Mammary epithelial cell (primary cell): ENCODE results near the gene OSTF1.

DNA sequence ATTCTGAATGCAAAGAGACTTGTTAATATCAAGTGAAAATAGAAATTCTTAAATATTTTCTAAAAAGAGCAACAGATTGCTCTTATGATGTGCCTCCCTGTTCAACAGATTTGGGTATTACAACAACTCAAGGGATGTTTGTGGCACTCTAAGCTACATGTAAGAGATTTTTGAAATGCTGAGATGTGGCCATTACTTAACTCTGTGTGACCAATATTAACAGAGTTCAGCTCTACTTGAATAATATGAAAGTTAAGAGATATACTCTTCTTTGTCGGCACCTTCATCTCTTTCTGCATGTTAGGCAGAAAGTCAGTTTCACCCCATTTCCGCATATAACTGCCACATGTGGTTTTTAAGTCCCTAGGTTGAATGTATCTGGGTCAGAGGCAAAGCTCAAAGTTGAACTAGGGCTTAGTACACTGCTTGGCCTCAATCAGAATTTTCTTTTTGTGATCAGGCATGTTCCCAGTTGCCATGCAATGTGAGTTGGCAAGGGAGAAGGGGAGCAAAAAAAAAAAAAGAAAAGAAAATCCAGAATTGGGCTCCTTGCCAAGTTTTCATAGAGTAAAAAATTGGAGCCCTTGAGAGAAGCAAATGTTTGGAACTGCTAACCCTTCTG, 251.3 kb upstream of the RORB start:
- CAGE, long polyA plus RNA: no peak
- RRBS: no CpG with 5 or more reads among the region's 2 CpGs

DNA sequence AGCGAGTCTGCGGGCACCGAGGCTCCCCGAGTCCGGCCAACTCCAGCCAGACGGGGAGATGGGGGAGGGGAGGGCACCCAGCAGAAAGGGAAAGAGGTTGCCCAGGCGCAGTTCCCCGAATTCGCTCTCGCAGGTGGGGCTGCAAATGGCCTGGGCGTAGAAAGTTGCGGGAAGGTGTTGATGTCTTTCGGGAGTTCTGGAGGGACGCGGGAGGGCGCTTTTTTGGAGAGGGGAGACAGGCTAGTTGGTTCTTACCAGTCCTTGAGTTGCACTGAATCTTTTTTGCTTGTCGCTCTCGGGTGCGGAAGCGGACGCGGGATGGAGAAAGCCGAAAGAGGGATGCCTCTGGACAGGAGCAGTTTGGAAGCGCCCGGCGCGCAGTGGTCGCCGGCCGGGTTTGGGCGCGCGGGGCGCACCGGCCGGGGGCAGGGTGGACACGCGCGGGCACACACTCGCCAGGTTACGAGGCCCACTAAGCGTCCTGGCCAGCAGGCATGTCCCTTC, 904 bp downstream of the RORB start:
- CAGE, long polyA plus RNA: no peak
- RRBS: 1% methylated on average over 5 of the region's 42 CpGs

DNA sequence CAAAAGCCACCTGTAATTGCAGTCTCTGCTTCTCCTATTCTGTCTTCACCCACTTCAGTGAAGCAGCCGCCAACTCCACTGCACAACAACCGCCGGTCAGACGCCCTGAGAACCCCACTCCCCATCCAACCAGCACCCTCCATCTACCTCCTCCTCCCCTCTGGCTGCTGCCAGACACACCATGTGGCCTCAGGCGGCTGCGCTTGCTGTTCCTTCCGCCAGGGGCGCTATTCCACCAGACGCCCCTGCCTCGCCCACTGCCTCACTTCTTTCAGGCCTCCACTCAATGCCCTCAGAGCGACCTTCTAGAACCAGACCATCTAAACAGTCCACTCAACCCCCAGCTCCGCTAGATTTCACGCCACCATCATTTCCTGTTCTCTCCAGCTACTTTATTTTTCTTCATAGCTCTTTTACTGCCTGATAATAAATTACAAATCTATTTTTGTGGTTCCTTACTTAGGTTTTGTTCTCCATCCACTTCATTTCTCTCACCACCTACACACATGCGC, 116.8 kb downstream of the TRPM6 start:
- CAGE, long polyA plus RNA: no peak
- RRBS: no CpG with 5 or more reads among the region's 14 CpGs

- CAGE, long polyA plus RNA: no peak
- RRBS: 1% methylated on average over 21 of the region's 48 CpGs
Observed at GRCh38 chr9:75027220-75027993, 686 bp downstream of the CARNMT1 start.

DNA sequence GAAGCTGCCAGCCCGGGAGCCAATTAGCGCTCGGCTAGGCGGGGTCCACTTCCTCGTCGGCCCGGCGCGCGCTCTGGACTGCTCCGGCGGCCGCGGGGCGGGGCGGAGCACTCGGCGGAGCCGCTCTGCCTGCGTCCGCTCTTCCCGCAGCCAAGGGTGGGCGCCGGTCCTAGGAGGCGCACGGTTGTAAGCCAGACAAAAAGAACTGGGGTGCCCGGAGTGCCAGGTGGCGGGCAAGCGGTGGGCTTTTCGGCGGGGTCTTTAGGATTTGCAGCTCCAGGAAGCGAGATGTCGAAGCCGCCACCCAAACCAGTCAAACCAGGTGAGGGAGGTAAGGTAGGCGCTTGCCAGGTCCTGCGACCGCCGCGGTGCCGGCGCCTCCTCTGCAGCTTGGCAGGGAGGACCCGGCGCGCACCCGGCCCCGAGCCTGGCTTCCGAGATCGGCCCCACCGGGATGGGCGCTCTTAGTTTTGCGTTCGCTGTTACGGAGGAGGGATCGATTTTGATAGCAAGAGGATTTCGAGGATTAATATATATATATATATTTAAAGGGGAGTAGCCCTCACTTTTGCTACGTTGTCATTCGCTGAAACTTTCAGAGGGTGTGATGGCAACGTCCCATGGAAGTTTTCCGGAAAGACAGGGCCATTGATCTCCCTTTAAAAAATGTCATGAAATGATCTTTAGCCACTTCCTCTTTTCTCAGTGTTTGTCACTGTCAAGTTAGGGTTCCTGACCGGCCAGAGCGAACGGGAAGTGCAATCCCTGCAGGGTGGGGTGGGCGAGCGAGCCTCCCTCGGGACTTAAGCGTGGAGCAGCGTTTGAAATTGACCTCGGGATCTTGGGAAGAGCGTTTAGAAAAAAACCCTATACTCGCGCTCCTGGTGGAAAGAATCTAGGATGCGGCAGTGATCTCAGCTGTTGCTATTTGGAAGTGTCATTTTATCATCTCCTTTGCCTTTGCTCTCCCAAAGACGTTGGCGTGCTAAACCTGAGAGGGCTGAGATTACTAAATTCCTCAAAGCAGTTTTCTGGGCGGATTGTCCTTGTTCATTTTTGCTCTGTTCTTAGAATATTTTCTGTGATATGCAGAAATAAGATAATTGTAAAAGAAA, at the start of gene OSTF1:
Gene OSTF1, plus strand, starts transcription at position 110 of the 1,115 bp plus-strand sequence.
- CAGE, long polyA plus RNA: no peak
- RRBS: 1% methylated on average over 22 of the region's 75 CpGs

DNA sequence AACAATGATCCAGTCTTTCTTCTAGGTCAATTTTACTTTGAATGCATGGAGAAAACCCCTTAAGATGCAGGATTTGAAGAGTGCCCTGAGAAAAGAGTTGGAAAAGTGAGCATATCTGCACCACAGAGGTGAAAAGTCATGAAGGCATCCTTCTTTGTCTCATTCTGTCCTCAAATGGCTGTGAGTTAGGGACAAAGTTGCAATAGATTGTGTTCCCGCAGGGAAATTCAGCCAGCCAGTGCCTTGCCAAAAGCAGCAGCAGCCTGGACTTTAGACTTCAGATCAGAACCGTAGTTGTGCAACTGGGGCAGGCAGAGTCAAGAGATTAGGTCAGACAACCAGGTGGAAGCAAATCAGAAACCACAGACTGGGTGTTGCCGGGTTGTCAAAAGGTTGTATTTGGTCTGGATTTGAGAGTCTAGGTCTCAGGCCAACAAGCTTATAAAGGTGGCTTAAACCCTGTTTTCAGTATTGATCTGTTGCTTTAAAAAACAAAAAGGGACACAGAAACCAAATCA, 21.1 kb downstream of the RFK start:
- CAGE, long polyA plus RNA: no peak
- RRBS: no CpG with 5 or more reads among the region's 3 CpGs

- CAGE, long polyA plus RNA: no peak
- RRBS: no CpG with 5 or more reads among the region's 1 CpG
Observed at GRCh38 chr9:76385952-76386334, 8.3 kb downstream of the RFK start.

DNA sequence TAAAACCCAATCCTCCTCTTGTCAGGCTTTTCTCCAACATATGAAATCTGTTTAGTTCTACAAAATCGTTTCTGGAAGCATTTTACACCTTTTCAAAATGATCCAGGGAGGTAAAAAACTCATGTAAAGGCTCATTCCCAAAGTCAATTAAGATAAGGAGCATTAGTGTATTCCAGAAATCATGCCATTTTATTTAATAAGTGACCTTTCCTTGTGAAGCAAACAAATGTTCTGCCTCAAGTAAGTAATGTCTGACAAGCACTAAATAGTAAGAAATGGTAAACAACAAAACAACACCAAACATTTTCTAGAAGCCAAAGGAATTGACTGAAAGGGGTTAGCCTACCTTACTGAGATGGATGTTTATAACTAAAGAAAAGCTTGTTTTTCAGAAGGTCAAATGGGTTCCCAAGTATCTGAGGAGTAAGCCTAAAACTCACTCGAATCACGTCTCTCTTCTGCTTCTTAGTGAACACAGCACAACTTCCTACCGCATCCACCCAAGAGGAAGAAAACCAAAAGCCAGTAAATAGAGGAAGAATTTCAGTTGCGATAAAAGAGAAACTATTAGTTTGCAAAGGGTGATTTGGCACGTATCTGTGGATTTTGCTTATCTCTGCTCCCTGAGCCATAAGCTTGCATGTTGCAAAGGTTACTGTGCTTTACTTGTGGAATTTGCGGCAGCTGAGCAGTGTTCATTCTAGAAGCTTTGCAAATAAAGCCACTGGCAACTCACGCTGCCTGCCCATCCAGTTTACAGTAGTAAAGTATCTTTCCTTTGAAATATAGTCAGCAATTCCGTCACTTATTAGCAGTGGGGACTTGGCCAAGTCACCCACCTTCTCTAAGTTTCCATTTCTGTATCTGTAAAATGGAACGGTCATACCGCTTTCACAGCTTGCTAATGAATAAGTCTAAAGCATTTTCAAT, 156.0 kb downstream of the GCNT1 start:
- CAGE, long polyA plus RNA: no peak
- RRBS: no CpG with 5 or more reads among the region's 11 CpGs

DNA sequence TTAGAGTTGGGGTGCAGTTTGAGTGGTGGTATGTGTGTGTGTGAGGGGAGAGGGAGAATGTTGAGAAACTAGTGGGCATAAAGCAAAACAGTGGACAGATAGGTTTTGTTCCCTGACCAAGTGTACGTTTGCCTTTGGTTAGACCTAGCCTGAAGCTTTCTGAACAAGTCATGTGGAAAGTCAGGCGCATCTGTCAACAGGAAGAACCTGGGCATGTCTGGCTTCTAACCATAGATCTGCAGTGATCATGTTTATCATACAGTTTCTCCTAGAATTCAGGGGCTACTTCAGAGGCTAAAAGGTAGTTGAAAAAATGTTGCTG, 162.0 kb downstream of the GCNT1 start:
- CAGE, long polyA plus RNA: no peak
- RRBS: no CpG with 5 or more reads among the region's 2 CpGs

GRCh38 chr9:77018254-77019405, 825 bp upstream of the FOXB2 start:
- CAGE, long polyA plus RNA: no peak
- RRBS: 5% methylated on average over 10 of the region's 84 CpGs

DNA sequence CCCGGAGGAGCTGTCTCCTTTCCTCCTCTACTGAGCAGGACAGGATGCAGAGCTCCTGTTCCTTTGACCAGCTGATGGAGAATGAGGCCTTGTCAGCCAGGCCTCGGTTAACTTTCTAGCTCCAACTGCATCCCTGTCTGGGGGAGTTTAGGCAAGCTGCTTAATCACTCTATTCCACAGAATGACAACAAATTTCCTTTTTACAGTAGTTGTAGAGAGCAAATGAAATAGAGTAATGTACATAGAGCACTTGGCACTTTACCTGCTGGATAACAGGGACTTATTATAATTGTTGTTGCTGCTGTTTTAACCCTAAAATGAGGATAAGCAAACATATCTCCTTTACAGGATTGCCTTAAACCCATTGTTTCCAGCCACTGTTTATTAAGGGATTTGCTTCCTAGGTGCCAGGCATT, 155.4 kb downstream of the GNAQ start:
- CAGE, long polyA plus RNA: no peak
- RRBS: no CpG with 5 or more reads among the region's 2 CpGs

GRCh38 chr9:77891485-77892055, 140.0 kb downstream of the GNAQ start:
- CAGE, long polyA plus RNA: no peak
- RRBS: no CpG with 5 or more reads among the region's 5 CpGs

DNA sequence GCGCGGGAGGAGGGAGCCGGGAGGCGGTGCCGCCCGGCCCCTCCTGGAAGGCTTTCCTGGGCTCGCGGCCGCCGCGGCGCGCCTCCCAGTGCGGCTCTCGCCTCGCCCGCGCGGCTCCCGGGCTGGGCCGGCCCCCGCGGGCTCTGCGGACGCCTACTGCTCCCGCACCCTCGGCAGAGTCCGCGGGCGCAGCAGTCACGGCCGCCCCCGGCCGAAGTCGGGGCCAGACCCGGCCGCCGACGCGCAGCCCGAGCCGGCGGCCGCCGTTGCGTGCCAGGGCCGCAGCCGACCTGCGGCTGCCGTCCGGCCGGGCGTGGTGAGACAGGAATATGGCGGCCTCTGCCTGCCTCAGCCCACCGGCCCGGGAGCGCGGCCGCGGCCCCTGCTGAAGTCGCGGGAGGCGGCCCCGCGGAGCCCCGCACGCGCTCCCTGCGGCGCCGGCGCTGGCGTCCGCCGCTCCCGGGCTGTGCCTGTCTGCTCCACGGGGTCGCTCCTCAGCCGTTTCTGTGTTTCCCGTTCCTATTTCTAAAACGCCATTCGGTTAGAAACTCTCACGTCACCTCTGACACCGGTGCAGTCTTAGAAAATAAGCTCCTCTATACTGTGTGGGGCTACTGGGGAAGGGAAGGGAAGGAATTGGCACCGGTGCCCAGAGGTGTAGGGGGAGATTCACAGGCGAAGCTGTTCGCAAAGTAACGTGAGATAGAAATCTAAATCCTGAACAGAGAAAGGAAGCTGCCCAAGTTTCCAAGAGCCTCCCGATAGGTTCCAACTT, 593 bp upstream of the GNAQ start:
- CAGE, long polyA plus RNA: no peak
- RRBS: 1% methylated on average over 53 of the region's 89 CpGs

GRCh38 chr9:78300265-78300730, 3.4 kb downstream of the PSAT1 start:
- CAGE, long polyA plus RNA: no peak
- RRBS: no CpG with 5 or more reads among the region's 4 CpGs

GRCh38 chr9:79648829-79650061, 77.5 kb downstream of the TLE4 start:
- CAGE, long polyA plus RNA: no peak
- RRBS: no CpG with 5 or more reads among the region's 7 CpGs

DNA sequence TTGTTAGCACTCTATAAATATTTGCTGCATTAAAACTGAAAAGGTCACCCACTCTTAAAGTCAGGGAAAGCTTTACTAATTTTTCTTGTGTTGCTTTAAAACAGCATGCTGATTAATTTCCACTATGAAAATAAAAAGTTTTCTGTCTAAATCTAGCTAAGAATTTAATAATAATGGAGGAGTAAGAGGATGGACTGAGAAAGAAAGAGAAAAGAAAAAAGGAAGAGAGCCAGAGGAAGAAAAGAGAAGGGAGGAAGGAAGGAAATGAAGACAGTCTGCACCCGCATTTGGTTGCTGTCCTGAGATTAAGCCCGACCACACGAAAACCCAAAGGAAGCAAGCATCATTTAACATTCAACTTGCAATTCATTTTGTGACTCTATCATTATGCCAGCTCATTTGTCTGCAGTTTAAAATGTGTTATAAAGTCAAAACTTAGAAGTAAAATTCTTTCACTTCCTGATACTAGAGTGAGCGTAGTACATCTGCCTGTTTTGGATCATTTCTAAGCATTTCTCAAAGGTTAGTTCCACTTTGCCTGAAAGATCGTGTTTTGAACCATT, 240.6 kb downstream of the TLE4 start:
- CAGE, long polyA plus RNA: no peak
- RRBS: no CpG with 5 or more reads among the region's 5 CpGs

GRCh38 chr9:81145433-81145996, 543.8 kb downstream of the TLE1 start:
- CAGE, long polyA plus RNA: no peak
- RRBS: no CpG with 5 or more reads among the region's 11 CpGs

GRCh38 chr9:81306149-81306405, 383.3 kb downstream of the TLE1 start:
- CAGE, long polyA plus RNA: no peak
- RRBS: no CpG with 5 or more reads among the region's 1 CpG

GRCh38 chr9:81665364-81665633, 24.0 kb downstream of the TLE1 start:
- CAGE, long polyA plus RNA: no peak
- RRBS: no CpG with 5 or more reads among the region's 4 CpGs

DNA sequence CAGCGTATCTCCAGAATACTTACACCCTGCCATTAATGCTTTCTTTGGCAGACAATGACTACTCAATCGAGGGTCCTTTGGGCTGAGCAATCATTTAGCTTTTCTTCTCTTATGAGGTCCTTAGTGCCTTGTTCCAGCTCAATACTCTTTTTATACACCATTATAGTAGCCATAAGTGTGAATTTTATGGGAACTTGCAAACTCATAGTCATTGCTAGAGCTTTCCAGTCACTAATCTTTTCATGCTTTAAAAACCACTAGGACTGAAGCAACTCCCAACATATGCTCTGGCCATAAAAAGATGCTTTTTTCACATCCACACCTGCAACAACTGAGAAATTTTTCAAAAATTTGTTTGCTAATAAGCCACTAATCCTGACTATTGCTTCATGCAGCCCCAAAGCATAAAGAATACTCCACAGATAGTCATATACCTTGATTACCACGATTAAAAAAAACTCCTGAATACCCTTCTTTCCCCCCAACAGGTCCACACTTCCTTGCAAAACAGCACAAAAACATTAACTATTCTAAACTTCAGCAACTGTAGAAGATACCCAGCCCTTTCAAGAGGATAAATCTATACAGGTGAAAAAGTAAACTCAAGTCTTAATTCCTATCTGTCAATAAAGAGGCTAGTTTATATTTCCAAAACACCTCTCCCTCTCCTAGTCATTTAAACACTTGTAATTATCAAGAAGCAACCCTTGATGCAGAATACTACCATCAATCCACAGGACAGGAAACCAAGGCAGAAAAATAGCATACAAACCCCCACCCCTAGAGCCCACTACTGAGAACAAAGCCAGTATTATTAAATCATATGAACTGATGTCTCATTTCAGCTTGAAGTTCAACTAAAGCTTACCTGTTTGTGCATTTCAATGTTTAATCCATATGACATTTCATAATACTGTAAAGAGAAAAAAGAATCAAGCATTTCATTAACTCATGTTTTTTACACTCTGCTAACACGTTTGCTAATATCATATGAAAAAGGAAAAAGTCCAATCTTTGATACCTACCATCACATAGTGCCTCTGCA, 4.2 kb downstream of the TLE1 start:
- CAGE, long polyA plus RNA: no peak
- RRBS: no CpG with 5 or more reads among the region's 4 CpGs